Frontal cortex (tissue), 2 donors: ENCODE data around the gene NCOA3.

GRCh38 chr20:47263503-47264148, 92.9 kb downstream of the ZMYND8 start:
- RAMPAGE, long total RNA = no peak

DNA sequence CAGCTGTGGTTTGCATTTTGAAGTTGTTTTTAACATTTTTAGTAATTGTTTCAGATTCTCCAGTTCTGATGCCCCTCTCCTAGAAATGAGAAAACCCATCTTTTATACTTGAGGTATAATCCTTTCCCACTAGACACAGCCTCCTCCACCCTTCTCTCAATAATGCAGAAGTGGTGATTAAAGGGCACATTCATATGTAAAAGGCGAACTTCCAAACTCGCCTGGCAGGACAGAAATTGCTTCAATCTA, 37.2 kb downstream of the ZMYND8 start:
- RAMPAGE, long total RNA = no peak

DNA sequence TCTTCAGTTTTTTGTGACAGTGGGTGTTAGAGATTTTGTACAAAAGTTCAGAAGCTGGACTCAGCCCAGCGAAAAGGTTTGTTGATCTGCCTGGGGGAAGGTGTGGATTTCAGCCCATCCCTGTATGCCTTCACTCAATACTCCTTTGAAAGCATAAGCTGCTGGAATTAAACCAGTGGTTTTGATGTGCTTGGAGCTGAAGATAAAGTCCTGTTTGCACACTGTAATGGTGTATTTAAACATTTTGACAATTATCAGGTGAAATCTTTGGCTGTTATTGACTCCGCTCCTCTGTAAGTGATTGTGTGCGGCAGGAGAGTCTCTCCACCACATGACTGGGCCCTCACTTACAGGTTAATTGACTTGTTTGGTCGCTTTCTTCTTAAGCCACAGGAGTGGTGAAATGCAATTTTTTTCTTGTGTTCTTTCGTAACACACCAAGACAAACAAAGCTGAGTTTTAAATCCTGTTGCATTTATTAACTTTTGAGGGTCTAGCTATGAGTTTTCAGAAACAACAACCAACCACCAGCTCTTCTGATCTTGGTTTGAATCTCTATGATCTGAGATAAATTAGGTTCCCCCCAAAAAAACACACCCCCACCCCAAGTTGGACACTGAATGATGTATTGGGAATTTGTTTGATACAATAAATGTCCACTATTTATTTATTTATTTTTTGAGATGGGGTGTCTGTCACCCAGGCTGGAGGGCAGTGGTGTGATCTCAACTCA, 46.4 kb upstream of the NCOA3 start:
- RAMPAGE, long total RNA = no peak

- RAMPAGE, long total RNA = no peak
Measured at GRCh38 chr20:47487040-47487574, 14.6 kb upstream of the NCOA3 start.

GRCh38 chr20:47501383-47502574, at the start of gene NCOA3:
Gene NCOA3 (plus strand): TSS chr20:47501887.
- RAMPAGE, long total RNA = no peak

GRCh38 chr20:47705050-47705780, 80.1 kb downstream of the SULF2 start:
- RAMPAGE, long total RNA = no peak

- RAMPAGE, long total RNA = no peak
Measured at GRCh38 chr20:47725418-47725798, 59.9 kb downstream of the SULF2 start.

DNA sequence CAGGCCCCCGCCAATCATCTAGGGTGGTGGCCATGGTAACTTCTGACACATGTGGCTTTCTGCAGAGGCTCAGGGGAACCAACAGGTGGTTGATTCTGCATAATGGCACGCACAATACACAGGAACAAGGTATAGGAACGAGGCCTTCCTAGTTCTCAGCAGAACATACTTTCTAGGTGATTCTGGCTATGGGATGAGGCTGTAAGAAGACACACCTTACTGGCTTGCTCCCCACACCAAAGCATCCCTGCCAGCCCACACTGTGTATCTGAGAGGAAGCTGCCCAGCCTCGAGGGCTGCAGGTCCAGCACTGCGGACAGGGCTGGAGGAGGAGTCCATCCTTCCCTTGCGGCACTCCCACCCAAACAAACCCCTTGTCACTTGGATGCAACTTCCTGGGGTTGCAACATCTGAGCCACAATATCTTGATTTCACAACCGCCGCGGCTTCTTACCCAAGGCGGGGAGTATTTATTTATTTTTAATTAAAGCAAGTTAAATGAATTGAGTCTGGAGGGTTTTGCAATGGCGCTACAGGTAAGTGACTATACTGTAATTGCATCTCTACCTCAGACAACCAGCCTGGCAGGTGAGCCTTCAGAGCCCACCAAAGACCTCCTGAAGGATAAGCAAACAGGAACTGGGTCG, 49.6 kb downstream of the SULF2 start:
- RAMPAGE, long total RNA = no peak

- RAMPAGE, long total RNA = no peak
Measured at GRCh38 chr20:47773943-47774842, 11.1 kb downstream of the SULF2 start.

DNA sequence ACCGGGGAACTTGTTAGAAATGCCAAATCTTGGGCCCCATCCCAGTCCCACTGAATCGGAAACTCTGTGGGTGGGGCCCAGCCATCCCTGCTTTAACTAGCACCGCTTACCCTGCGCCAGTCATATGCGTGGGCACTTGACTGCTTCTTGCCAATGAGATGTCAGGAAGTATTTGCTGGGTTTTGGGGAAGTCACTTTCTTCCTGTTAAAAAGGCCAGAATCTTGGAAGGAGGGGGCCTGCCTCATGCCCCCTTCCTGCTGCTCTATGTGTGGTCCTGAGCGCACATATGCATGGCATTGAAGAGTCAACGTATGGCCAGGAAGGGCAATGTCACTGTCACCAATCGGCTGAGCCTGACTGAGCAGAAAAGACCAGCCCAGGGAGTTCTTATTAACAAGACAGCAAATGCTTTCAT, 11.8 kb upstream of the SULF2 start:
- RAMPAGE, long total RNA = no peak

- RAMPAGE, long total RNA = no peak
Measured at GRCh38 chr20:48563453-48563715, 264.4 kb downstream of the PREX1 start.

DNA sequence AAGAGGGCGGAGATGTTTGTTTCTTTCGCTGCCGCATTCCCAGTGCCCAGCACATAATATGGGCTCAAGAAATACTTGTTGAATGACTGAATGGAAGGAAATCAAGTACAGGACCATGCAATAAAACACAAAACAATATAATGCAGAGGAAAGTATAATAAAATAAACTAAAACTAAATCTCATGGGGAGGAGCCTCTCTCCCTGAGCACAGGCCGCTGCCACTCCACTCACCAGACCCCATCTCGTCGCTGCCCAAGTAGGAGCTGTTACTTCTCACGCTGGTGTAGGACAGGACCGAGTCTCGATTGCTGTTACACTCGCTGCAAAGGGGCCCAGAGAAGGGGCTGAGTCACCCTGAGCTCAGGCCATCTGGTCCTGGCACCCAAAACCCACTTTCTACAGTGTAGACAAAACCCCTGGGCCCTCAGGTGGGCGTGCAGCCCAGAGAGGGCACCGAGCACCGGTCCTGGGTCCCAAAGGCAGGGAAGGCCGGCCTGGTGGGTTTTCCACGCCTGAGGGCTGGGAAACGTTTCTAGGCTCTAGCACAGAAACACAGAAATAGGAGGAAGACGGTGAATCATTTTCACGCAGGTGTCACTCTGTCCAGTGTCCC, 183.5 kb downstream of the PREX1 start:
- RAMPAGE, long total RNA = no peak

- RAMPAGE, long total RNA = no peak
Measured at GRCh38 chr20:48645662-48646327, 182.0 kb downstream of the PREX1 start.

- RAMPAGE, long total RNA = no peak
Measured at GRCh38 chr20:48667736-48668740, 159.8 kb downstream of the PREX1 start.

GRCh38 chr20:48706813-48707479, 120.9 kb downstream of the PREX1 start:
- RAMPAGE, long total RNA = no peak

DNA sequence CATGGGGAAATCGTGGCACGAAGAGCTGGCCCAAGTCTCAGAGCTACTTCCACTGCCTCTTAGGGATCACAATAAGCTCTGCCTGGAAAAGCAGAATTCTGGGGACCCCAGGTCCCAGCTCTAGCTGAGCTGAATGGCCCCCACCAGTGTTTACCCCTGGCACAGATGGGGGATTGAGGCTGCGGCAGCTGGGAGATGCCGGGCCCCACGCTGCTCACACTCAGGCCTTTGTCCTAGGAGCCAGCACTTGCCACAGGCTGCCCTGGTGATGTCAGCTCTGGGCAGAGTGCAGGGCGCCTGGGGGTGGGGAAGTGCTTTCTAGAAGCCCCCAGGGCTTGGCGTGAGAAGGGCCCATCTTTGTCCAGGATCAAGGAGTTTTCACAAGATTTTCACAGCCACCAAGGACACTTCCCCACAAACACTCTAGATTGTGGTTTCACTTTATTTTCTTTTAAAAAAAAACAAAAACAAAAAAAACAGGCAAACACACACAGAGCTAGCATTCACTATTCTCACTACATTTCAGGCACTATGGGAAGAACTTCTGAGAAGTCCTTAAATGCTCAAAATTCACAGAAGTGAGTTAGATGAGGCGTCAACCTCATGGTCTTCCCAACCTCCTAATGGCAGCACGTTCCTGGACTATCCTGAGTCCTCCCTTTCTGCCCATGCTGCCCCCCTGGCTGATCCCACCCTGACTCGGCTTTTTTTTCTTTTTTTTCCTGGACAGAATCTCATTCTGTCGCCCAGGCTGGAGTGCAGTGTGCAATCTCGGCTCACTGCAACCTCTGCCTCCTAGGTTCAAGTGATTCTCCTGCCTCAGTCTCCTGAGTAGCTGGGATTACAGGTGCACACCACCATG, 99.2 kb downstream of the PREX1 start:
- RAMPAGE, long total RNA = no peak

- RAMPAGE, long total RNA = no peak
Measured at GRCh38 chr20:48742306-48742714, 85.5 kb downstream of the PREX1 start.

GRCh38 chr20:48807228-48807939, 20.4 kb downstream of the PREX1 start:
- RAMPAGE, long total RNA = no peak

DNA sequence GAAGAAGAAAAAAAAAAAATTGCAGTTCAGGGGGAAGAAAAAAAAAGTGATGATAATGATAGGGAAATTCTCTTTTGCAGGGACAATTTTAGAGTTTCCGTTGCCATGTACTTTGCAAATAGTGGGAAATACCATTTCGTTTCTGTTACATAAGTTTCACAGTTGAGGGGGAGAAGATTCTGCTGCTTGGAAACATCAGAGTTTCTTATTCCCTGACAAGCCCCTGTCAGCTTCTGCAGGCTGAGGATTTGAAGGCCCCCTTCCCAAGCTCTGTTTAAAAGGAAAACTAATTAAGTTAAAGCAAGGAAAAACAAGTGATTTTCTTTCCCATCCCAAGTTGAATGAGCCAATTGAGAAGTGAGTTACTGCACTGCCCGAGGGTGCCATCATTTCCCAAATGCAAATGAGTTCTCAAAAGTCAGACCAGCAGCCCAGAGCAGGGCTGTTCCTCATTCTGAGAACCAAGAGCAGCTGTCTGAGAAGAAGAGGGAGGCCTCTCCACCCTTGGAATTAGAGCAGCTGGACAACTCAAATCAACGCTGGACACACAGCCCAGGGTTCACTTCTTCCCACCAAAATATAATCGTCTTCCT, 4.4 kb upstream of the PREX1 start:
- RAMPAGE, long total RNA = no peak

DNA sequence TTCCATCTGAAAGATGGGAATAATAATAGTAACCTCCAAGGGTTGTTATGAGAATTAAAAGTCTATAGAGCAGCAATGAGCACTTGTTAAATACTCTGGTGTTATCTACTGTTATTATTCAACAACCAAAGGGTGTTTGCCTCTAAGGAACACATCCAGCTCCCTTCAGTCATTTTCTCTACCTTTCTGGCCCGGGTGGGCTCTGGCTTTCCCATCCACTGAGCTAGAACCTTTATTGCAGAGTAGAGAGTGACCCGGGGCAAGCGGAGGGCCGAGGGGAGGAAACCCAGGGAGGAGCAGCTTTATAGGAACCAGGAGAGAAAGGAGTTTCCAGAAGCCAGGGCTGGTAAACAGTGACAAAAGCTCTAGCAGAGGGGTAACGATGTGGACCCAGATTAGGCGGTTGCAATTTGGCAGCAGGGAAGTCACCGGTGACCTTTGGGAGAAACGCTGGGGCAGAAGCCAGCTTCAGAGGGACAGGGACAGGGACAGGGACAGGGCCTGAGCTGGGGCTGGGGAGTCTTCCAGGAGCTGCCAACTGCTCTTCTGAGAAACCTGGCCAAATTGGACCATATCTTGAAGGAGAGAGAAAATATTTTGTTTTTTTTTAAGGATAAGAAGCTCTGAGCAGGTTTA, 22.3 kb upstream of the PREX1 start:
- RAMPAGE, long total RNA = no peak